Right cardiac atrium (tissue), 1 donor: ENCODE measurements around a stretch of chr3.

GRCh38 chr3:58487615-58488124 lies 4.2 kb upstream of the KCTD6 start:
- PRO-cap = no peak

- PRO-cap = no peak
Observed at GRCh38 chr3:58518275-58518694, 18.7 kb downstream of the ACOX2 start.

- PRO-cap = no peak
Observed at GRCh38 chr3:58521000-58521537, 15.9 kb downstream of the ACOX2 start.

GRCh38 chr3:58532702-58533479 lies 4.1 kb downstream of the ACOX2 start:
- PRO-cap = no peak

DNA sequence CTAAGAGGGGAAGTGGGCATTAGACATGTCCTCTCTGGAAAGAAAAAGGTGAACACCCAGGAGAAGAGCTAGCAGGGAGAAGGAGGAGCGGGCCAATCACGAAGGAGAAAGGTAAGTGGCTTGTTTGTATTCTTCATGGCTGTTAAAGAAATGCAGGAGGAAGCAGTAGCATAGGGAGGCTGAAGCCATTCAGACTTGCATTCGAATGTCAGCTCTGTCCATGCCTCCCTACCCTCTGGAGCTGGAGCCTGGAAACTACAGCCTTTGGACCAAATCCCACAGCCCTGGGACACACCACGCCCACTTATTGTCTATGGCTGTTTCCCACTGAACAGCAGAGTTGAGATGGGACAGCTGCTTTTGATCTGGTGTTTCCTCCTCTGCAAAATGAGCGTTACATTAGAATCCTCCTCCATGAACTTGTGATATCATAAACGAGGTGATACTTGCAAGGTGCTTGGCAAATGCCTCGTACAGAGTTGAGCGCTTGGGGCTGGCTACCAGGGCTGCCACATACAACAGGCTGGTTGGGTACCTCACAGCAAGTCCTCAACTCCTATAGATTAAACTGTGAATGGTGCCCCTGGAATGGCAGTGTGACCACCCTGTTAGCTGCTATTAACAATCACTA lies 3.5 kb downstream of the FAM107A start:
- PRO-cap = no peak

GRCh38 chr3:58628819-58629141 lies 37.8 kb downstream of the FAM3D start:
- PRO-cap = no peak

DNA sequence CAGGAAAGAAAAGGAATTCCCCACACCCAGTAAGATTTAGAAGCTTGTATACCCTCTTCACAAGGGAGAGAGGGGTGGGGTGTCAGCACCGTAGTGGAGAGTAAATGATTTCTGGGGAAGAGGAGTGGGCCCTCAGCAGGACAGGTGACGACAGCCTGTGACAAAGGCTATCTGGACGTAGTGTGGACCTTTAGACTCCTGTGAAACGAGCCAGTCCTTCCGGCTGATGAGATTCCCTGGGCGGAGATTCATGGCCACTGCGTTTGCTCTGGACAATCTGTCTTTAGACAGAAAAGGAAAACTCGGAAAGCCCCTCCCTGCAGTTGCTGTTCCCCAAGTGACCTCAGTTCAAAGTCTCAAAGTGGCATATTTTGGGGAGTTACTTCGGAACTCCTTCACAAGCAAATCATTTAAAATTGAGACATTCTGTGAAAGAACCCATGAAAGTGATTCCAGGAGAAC lies 1.7 kb upstream of the FAM3D start:
- PRO-cap = no peak

DNA sequence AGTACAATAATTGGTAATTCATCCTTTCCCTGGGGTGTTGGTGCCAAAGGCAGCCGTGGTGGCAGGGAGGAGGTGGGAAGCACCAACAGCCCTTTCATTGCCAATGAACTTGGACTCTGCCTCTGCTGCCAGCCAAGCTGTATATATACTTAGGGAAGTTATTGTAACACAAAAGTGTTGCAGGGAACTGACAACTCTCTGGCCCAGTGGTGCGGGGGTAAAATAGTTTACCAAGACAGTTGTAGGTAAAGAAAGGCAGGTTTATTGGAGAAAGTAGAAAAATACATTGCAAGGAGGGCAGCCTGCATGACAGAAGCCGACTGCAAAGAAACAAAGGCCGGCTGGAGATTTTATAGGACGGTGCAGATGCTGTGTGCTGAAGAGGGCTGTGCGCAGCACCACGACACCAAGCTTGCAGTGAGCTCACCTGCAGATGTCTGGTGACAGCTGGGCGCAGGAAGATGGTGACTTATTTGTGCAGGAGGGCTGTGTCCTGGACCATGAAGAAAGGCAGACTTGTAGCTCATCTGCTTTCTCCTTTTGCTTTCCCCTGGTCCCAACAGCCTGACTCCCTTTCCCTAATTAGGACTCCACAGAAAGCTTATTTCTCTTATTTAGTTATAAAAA lies 4.1 kb upstream of the FAM3D start:
- PRO-cap = no peak

- PRO-cap = no peak
Observed at GRCh38 chr3:59189539-59190156, 139.8 kb upstream of the CFAP20DC start.

DNA sequence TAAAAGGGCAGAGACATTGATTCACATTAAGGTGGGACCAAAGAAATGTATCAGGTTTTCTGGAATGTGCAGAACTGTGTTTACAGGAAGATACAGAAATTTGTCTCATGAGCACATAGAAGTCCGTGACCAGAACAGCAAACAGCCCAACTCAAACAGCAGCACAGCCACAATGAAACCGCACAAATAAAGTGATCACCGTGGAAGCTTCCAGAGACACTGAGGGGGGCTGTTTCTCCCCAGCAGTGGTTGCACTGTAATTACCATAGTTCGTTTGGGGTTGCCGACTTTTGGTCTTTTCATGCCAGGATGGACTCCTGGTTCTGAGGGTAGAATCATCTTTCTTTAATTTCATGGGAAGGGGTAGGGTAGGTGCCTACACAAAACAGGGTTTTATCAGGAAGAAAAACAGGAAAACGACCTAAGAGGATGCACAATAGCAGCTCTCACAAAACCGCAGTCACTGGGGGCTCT lies 931.7 kb downstream of the FHIT start:
- PRO-cap = no peak

GRCh38 chr3:60360600-60361576 lies 890.4 kb downstream of the FHIT start:
- PRO-cap = no peak

- PRO-cap = no peak
Observed at GRCh38 chr3:60427820-60428365, 823.4 kb downstream of the FHIT start.

- PRO-cap = no peak
Observed at GRCh38 chr3:61622888-61623467, 61.6 kb downstream of the PTPRG start.

DNA sequence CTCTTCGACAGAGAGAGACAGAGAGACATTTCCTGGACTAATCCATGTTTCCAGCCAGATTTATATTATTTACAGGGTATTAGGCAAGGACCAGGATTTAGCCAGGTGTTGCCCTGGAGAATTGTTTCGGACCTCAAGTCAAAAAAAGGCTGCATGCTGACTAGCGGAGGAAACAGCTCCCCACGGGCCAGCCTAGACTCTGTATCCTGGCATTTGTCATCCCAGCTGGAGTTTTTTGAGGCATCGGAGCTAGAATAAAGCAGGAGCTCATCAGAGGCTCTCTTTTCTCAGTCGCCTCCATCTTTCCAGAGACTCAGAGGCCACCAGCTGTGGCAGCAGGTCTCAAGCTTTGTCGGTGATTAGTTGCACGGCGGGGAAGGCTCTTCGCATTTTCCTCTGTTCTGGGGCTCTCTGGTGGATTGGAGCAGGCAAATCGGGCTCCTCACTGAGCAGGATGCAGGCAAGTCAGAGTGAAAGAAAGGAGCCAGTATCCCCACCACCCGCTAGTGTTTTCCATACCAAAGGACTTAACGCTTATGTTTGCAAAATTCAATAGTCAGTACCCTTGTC lies 126.9 kb downstream of the PTPRG start:
- PRO-cap = no peak

- PRO-cap = no peak
Observed at GRCh38 chr3:61808419-61809603, 247.4 kb downstream of the PTPRG start.

GRCh38 chr3:61923975-61924587 lies 362.7 kb downstream of the PTPRG start:
- PRO-cap = no peak

DNA sequence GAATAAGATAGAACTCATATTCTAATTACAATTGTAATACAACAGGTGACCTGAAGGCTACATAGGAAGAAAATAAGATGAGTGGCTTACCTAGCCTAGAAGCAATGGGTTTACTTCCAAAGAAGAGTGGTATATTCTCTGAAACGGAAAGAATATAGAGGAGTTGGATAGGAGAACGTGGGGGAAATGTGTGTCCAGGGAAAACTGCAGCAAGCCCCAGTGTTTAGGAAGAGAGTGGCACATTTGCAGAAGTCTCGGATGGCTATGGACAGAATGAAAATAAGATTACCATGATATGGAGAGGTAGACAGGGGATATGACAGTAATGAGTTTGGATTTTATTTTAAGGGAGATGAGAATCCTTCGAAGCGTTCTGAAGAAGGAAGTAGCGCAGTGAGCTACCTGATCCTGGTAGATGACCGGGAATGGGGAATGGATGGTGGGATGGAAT lies 287.6 kb upstream of the C3orf14 start:
- PRO-cap = no peak

DNA sequence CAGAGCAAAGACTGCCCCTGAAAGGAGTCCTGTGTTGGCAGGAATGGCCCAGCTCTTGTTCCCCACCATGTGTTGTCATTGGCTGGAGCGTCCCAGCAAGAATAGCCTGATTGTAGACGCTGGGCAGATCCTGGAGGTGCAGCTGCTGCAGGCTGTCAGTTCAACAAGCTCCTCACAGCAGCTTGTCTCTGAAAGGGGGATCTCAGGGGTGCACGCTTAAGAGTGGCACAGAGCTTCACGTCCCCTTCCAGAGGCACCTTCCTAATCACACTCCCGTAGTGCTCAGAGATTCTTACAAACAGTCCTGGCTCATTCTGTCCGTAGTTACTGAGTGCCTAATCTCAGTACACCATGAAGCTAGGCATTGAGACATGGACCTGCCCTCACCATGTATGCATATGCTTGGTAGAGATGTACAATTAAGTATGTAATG lies 182.9 kb upstream of the C3orf14 start:
- PRO-cap = no peak

GRCh38 chr3:62294333-62295343 lies 24.2 kb upstream of the C3orf14 start:
- PRO-cap = no peak

DNA sequence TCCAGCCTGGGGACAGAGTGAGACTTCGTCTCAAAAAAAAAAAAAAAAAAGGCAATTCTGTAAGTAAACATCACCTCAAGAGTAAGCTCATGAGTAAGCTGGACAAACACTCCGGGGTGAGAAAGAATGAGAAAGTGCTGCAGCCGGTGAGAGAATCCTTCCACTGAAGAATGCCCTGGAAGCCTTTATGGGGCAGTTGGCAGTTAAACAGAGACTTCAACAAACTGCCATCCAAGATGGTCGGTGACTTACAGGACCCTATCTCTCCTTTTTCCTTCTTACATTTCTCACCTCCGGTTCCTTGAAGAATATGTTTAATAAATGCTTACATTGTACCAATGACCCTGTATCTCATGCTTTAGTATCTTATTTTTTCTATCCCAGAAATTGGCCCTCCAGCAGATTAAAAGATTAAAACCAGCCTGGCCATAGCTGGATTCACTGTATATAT lies 7.2 kb downstream of the C3orf14 start:
- PRO-cap = no peak